HGPS cell (cell line): ENCODE measurements around the genes USP17L11 and USP17L25.

DNA sequence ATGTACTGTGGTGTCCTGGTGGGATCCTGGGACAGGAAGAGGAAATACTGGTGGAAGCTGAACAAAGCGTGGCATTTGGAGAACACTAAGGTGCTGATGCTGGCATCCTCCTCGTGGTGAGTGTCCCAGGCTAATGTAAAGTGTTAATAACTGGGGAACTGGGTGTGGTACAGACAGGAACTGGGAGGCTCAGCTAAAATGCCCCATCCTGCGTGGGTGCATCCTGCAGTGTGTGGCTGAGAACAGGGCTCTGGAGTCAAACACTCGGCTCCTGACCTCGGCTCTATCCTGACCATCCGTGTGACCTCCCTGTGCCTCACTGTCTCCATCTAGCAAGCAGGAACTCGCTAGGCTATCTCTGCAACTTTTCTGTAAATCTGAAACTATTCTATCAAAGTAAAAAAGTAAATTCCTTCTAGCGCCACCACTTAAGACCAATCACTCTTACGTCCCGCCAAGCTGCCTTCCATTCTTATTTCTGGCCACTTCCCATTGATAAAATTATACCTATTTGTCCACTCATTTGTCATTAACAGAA is 200.3 kb upstream of the PSAPL1 start:
- RRBS = no CpG with 5 or more reads among the region's 10 CpGs

GRCh38 chr4:7807118-7807911 is 132.3 kb downstream of the AFAP1 start:
- RRBS = no CpG with 5 or more reads among the region's 14 CpGs

- RRBS = no CpG with 5 or more reads among the region's 4 CpGs
Measured at GRCh38 chr4:7872182-7872647, 67.4 kb downstream of the AFAP1 start.

DNA sequence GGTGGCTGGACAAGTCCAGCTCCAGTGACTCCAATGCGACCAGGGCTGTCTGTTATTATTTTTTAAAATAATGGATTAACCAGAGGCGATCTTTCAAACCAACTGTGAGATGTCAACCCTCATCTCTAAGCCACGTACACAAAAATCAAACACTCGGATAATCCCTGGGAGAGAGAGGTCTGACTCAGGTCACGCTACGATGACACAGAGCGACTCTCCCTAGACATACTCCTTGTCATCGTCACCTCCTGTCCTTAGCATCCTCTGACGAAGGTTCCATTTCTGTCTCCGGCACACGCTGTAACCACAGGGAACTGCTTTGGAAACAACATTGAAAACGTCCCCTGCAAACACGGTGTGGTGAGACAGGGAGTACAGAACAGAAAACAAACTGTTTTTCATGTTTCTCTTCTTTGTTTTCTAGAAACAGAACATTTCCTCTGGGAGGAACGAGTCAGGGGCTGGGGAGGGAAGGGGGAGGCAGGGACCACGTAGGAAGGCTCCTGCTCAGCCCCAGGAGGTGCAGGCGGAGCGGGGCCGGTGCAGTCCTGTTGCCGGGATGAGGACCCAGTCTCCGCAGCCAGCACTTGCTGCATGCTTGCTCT is 62.3 kb downstream of the ABLIM2 start:
- RRBS = no CpG with 5 or more reads among the region's 20 CpGs

GRCh38 chr4:8157769-8158273 is 792 bp downstream of the ABLIM2 start:
- RRBS = 10% methylated on average over 12 of the region's 39 CpGs

DNA sequence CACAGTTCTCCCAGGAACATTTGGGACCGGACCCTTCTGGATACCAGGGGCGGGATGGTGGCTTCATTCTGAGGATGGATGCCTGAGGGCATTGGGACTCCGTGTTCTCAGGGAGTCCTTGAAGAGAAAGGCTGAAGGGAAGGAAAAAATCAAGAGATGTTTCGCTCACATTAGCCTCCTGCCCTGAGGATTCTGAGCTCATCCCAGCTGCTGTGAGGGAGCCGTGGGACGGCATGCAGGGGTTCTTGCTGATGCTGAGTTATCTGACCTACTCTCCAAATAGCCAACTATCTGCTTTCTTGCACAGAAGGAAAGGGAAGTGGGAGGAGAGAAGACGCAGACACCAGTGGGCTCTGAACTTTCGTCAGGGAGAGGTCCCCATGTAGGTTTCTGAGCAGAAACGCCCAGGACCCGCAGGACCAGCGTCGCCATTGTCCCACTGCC is 13.3 kb upstream of the ABLIM2 start:
- RRBS = no CpG with 5 or more reads among the region's 12 CpGs

- RRBS = no CpG with 5 or more reads among the region's 17 CpGs
Measured at GRCh38 chr4:8222664-8223610, 23.8 kb downstream of the SH3TC1 start.

- RRBS = 64% methylated on average over 23 of the region's 57 CpGs
Measured at GRCh38 chr4:8227709-8228872, 29.0 kb downstream of the SH3TC1 start.

DNA sequence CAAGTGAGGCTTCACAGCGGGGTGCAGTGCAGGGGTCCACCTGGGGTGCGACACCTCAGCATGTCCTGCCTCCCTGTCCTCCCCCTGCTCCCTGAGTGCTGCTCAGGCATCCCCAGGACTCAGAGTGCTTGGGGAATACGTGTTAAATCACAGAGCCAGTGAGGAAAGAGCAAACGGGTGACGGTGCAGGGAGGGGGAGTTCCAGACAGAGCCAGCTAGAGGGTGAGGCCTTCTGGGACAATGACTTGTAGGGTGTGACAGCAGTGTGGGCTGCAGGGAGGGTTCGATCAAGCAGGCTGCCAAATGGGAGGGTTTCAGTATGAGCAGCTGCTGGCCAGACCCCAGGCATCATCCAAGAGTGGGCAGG is 13.7 kb upstream of the HTRA3 start:
- RRBS = no CpG with 5 or more reads among the region's 6 CpGs

DNA sequence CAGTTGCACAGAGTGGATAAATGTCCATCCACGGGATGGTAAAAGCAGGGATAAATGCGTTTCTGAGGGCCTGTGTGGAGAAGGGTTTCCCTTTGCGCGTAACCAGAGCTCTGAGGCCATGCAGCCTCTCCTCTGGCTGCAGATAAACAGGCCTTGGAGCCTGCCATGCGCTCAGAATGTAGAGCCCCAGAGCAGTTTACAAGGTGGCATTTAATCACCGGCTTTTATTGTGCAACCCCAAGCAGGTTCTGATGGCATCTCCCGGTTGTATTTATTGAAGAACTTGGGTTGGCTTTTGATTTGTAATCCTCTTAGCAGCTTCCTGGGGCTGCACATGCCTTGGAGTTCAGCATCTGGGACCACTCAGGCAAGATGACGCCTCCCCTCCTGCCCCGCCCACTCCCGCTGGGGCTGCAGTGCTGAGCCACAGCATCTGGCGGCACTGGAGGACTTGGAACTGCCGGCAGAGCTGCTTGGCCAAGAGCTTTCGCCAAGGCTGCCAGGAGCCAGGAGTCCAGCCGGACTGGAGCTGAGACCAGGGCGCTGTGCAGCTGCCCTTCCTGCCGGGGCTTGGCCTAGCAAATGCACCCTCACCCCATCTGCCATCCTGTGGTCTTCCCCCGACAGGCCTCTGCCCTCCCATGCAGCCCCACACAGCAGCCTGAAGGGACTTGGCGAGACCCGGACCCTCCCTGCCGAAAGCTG is 5.2 kb downstream of the HTRA3 start:
- RRBS = 24% methylated on average over 9 of the region's 20 CpGs

DNA sequence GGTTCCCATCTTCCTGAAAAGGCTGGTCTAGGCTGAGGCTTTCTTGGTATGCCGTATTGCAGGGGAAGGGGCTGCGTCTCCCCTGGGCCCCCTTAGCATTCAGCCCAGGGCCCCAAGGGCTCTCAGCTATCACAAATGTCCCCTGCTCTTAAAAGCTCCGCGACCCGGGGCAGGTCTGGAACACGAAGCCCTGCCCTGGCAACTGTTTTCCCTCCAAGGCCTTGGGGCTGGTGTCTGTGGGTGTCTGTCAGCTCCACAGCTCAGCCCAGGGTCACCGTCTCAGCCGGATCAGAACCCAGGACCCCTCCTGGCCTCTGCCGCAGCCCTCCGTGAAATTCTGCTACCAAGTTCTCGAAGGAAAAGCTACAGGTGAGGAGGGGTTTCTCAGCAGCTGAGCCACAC is 61.3 kb downstream of the ACOX3 start:
- RRBS = 92% methylated on average over 2 of the region's 11 CpGs

- RRBS = no CpG with 5 or more reads among the region's 19 CpGs
Measured at GRCh38 chr4:8383384-8384171, 56.9 kb downstream of the ACOX3 start.

GRCh38 chr4:8478857-8479584 is 38.4 kb downstream of the TRMT44 start:
- RRBS = no CpG with 5 or more reads among the region's 20 CpGs

GRCh38 chr4:8534174-8534651 is 46.0 kb upstream of the GPR78 start:
- RRBS = no CpG with 5 or more reads among the region's 5 CpGs

- RRBS = 8% methylated on average over 7 of the region's 14 CpGs
Measured at GRCh38 chr4:8593163-8593536, 585 bp downstream of the CPZ start.

DNA sequence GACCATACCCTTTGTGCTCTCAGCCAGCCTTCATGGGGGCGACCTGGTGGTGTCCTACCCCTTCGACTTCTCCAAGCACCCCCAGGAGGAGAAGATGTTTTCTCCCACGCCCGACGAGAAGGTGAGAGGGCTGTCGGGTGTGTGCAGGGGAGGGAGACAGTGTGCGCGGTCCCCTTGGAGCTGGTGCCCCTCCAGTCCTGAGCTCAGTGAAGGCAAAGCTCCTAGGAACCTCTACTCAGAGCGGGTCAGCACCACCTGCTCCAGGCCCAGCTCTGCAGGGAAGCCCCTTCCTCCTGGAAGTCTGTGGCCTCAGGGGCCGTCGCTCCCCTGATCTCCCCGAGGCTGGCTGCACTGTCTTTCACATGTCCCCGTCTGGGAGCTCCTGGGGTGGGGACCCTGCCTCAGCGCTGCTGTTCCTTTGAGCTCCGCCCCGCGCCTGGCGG is 14.8 kb downstream of the CPZ start:
- RRBS = no CpG with 5 or more reads among the region's 18 CpGs

DNA sequence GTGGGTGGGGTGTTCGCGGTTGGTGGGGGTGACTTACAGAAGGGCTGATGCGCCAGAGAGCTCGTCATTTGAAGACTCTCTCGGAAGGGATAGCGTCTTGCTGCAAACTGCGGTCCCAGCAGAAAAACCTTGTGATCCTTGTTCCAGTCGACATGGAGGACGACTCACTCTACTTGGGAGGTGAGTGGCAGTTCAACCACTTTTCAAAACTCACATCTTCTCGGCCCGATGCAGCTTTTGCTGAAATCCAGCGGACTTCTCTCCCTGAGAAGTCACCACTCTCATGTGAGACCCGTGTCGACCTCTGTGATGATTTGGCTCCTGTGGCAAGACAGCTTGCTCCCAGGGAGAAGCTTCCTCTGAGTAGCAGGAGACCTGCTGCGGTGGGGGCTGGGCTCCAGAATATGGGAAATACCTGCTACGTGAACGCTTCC is at the start of gene USP17L11:
TSS of gene USP17L11 (plus strand) at position 153 of the 434 bp plus-strand sequence.
- RRBS = no CpG with 5 or more reads among the region's 17 CpGs

GRCh38 chr4:9329660-9330176 is at the start of gene USP17L25:
Gene USP17L25, plus strand, starts transcription at chr4:9329911.
- RRBS = no CpG with 5 or more reads among the region's 19 CpGs

GRCh38 chr4:9603795-9604817 is 159.9 kb downstream of the DEFB131A start:
- RRBS = no CpG with 5 or more reads among the region's 22 CpGs

GRCh38 chr4:9996721-9996990 is 24.6 kb downstream of the SLC2A9 start:
- RRBS = no CpG with 5 or more reads among the region's 4 CpGs